AG04449 (cell line): ENCODE measurements around the gene FAM20C.

- RRBS = no CpG with 5 or more reads among the region's 4 CpGs
Observed at GRCh38 chr7:155431-156058, 36.8 kb upstream of the FAM20C start.

- RRBS = 20% methylated on average over 4 of the region's 16 CpGs
Observed at GRCh38 chr7:191096-191795, 1.1 kb upstream of the FAM20C start.

DNA sequence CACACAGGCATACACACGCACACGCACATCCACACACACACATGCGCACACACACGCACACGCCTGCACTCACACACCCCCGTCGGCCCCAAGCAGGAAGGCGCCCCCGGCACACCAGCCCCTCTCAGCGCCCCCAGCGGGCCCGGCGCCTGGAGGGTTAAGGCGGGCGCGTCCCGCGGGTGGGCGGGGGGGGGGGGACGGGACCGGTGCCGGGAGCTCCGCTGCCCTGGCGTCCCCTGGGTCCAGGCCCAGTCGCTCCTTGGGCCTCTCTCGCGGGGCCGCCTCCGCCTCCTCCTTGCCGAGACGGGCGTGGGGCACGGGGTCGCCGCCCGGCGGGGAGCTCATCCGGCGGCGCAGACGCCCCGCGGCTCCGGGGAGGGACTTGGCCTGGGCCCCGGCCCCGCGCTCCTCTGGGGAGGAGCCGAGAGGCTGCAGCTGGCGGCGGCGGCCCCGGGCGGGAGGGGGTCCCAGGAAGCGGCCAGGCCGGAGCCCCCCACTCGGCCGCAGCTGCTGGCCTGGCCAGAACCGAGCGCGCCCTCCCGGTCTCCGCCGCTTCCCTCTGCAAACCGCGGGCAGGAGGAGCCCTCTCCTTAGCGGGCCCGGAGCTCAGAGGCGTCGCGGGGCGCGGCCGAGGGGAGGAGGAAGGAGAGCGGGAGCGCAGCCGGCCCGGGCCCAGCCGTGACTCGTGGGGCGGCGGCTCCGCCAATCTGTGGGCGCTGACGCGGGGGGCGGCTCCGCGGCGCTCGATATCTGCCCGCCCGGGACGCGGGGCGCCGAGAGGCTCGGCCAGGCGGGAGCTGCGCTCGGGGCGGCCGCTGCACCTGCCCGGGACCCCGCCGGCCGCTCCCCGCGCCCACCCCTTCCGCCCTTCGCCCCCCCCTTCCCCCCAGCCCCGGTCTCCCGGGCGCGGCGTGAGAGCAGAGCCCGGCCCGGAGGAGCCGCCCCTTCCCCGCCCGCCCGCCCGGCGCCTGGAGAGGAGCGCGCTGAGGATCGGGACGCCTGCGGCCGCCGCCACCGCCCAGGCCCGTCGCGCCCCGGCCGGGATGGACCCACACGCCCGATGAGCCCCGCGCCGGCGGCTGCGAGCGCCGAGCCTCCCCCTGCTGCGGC lies at the start of gene FAM20C:
Gene FAM20C (plus strand): TSS at position 776 of the 1,110 bp plus-strand sequence.
- RRBS = 2% methylated on average over 80 of the region's 146 CpGs

DNA sequence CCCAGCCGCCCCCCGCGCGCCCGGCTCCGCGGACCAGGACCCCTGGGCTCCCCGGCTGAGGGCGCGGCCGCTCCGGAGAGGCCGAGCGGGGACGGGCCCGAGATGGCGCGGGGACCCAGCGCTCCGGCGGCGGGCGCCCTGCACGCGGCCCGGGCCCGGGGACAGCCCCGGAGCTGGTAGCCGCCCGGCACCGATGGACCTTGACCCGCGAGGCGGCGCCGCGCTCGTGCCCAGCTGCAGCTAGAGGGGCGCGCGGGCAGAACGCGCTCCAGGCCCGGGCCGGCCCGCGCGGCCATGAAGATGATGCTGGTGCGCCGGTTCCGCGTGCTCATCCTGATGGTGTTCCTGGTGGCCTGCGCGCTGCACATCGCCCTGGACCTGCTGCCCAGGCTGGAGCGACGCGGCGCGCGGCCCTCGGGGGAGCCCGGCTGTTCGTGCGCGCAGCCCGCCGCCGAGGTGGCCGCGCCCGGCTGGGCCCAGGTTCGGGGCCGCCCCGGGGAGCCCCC lies 588 bp downstream of the FAM20C start:
- RRBS = 2% methylated on average over 42 of the region's 75 CpGs

GRCh38 chr7:235565-236437 lies 43.4 kb downstream of the FAM20C start:
- RRBS = no CpG with 5 or more reads among the region's 35 CpGs

DNA sequence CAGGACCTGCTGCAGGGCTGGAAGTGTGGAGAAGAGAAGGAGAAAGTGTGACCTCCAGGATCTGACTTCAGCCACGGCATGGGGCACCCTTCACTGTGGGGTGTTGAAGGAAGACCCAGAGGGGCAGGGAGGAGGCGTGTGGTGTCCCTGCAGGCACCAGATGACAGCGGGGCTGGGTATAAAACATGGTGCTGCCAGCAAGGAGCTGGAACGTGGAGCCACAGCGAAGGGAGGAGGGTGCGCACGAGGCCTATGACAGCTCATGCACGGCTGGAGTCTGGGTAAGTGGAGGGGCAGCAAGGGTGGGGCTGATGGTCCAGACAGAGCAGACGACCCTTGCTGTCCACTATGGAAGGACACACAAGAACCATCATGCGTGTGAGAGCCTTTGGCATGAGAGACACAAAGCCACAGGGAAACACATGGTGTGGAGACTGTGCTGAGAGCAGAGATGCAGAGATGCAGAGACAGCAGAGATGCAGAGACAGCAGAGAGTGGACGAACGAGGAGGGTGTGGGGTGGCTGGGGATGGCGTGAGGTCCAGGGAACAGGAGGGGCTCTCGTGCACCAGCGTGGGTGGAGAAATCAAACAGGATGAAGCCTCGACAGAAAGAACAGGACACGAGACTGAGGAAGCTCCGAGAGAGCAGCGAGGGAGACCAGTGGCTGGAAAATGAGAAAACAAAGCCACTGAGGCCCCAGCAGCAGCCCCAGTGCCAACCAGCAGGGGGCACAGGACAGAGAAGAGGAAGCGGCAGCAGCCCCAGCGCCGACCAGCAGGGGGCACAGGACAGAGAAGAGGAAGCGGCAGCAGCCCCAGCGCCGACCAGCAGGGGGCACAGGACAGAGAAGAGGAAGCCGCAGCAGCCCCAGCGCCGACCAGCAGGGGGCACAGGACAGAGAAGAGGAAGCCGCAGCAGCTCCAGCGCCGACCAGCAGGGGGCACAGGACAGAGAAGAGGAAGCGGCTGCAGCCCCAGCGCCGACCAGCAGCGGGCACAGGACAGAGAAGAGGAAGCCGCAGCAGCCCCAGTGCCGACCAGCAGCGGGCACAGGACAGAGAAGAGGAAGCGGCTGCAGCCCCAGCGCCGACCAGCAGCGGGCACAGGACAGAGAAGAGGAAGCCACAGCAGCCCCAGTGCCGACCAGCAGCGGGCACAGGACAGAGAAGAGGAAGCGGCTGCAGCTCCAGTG lies 27.4 kb upstream of the FOXL3 start:
- RRBS = no CpG with 5 or more reads among the region's 45 CpGs

DNA sequence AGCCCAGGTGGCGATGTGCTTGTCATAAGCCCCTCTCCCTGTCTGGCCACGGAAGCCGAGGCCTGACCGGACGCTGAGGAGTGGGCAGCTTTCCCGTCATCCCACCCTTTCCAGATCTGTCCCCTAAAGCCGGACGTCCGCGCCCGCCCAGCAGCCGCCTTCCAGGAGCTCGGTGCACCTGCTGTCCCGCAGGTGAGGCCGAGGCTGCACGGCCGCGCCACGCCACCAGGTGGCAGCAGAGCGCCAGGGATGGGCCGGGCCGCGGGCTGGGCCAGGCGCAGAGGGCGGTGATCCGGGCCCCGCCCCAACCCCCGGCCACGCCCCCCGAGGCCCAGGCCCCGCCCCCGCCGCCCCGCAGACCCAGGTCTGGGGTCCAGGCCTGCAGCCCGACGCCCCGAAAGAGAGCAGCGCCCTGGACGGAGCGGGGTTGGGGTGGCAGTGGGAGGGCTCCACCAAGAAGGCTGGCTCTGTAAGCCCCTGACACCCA lies 32.1 kb downstream of the FOXL3 start:
- RRBS = 4% methylated on average over 10 of the region's 40 CpGs

- RRBS = no CpG with 5 or more reads among the region's 8 CpGs
Observed at GRCh38 chr7:323765-324262, 33.8 kb downstream of the FOXL3 start.

DNA sequence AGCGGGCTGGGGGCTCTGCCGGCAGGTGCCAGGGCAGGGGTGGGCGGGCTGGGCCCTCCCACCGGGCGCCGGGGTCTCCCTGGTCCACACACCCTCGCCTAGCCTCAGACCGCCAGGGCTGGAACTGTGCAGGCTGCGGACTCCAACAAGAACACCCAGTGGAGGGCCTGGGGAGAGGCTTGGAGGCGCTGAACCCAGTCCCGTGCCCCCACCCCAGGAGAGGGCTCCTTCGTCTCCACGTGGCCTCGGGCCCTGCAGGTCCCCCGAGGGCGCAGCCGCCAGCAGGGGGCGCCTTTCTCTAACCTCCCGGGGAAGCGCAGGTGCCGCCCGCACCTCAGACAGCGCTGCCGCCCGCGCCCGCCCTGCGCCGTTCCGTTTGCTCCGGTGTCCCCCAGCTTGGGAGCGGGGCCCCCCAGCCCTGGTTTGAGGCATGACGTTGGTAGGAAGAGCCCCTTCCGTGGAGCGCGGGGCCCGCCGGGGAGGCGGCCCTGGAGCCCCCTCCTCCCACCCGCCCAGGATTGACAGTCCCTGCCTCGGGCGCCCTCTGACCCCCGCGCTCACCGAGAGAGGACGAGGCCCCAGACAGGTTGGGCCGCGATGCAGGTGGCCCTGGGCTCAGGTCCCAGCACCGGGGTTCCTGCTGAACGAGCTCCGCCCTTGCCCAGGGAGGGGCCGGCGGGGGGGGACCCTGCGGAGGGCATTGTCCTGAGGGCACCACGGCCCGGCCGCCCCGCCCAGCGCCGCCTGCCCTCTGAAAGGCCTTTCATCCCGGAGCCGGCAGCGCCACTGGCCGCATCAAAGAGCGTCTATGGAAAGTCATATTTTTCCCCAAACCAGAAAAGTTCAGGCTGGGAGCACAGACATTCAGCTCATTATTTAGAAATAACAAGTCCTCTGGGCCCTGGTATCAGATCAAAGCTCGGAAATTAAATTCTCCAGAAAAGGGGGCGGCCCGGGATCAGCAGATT lies 42.8 kb downstream of the FOXL3 start:
- RRBS = 6% methylated on average over 35 of the region's 68 CpGs

GRCh38 chr7:357811-358078 lies 67.8 kb downstream of the FOXL3 start:
- RRBS = no CpG with 5 or more reads among the region's 5 CpGs

GRCh38 chr7:376159-376446 lies 86.1 kb downstream of the FOXL3 start:
- RRBS = no CpG with 5 or more reads among the region's 15 CpGs

- RRBS = no CpG with 5 or more reads among the region's 37 CpGs
Observed at GRCh38 chr7:424785-425608, 94.6 kb downstream of the PDGFA start.

- RRBS = no CpG with 5 or more reads among the region's 16 CpGs
Observed at GRCh38 chr7:468650-469514, 50.8 kb downstream of the PDGFA start.

DNA sequence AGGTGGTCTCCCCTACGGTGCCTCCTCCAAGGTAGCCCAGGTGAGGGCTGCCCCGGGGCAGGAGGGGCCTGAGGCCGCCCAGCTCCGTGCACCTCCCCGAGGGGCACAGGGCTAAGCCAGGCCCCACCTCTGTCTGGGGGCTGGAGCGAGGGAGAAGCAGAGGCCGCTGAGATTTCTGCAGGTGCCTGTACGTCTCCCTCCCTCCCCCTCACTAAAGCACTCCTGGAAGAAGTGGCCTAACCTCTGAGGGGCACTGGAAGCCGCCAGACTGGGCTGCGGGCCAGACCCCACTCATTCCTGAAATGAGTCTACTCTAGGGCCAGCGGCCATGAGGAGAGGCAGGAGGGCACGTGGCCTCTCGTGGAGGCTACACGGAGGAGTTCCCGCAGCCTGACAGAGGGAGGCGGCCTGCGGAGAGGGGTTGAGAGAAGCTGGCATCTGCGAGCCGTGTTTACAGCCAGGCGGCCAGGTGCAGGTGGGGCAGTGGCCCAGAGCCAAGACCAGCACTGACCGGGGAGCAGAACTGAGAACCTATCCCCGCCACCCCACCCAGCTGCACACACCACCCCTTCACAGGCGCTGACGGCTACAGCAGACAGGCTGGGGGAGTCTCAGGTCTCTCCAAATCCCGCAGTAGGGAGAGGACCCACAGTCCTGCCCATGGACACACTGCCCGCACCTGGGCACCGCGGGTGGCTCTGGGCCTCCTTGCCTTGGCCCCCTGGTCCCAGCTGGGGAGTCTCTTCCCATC lies 6.7 kb downstream of the PDGFA start:
- RRBS = no CpG with 5 or more reads among the region's 28 CpGs

DNA sequence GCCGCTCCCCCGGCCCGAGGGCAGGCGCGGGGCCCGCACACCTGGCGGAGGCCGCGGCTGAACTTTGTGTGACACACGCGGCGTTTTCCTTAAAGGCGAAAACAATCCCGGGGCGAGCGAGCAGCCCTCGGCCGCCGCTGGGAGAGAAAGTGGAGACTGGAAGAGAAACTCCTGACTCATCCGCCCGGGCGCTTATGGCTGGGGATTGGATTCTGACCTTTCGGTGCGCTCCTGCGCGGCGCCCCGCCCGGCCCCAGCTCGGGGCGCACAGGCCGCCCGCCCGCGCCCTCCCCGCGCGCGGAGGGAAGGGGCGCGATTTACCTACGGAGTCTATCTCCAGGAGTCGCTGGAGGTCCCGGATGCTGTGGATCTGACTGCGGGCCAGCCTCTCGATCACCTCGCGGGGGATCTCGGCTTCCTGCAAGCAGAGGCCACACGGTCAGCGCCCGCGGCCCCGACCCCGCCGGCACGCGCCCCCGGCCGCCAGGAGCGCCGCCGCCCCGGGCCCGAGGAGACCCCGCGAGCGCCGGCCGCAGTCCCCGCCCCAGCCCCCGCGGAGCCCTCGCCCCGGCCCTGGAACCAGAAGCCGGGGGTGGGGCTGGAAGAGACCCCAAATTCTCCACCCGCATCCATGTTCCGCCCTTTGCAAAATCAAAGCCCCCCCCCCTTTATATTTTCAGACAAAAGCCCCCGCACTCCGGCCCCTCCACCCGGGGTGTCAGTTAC lies 2.4 kb downstream of the PDGFA start:
- RRBS = 2% methylated on average over 35 of the region's 81 CpGs

GRCh38 chr7:566060-566722 lies 46.5 kb upstream of the PDGFA start:
- RRBS = no CpG with 5 or more reads among the region's 2 CpGs

DNA sequence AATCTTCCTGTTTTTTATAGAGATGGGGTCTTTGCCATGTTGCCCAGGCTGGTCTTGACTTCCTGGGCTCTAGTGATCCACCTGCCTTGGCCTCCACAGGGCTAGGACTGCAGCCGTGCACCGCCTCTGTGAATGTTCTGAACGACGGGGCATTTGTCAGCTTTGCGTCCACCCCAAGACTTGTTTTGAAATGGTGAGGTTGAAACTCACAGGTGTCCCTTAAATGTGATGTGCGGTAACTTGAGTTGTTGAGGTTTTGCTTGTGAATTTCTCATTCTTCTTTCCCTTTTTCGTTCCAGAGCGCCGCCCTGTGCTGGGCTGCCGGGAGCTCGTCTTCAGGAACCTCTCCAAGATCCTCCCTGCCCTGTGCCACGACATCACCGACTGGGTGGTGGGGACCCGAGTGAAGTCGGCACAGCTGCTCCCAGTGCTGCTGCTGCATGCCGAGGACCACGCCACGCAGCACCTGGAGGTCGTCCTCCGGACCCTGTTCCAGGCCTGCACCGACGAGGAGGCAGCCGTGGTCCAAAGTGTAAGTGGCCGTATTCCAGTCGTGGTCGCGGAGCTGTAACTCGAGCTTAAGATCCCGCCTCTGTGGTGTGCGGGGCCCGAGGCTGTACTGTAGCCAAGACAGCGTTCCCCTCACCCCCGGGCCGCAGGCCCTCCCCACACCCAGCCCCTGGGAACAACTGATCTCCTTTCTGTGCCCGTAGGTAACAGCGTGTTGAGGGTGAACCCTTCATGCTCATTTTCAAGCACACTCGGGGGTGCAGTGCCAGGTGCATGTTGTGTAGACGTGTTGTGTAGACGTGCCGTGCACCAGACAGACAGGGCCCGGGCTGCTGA lies 27.4 kb upstream of the PRKAR1B start:
- RRBS = no CpG with 5 or more reads among the region's 41 CpGs

DNA sequence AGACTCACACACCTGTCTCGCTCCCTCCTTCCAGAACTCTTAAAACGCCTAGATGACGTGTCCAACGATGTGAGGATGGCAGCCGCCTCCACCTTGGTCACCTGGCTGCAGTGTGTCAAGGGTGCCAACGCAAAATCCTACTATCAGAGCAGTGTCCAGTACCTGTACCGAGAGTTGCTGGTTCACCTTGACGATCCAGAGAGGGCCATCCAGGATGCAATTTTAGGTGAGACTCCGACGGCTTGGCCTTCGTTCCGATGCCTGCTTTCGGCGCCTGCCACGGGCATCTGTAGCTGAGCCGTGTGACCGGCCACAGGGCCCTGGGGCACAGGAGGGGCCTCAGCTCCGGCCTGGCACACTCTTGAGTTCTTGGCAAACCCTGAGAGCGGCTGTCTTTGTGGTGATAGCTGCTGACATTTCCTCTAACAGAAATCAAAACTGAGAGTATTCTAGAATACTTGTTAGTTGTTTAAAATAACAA lies 52.3 kb upstream of the SUN1 start:
- RRBS = no CpG with 5 or more reads among the region's 19 CpGs

GRCh38 chr7:882118-882616 lies 5.8 kb downstream of the GET4 start:
- RRBS = no CpG with 5 or more reads among the region's 23 CpGs

DNA sequence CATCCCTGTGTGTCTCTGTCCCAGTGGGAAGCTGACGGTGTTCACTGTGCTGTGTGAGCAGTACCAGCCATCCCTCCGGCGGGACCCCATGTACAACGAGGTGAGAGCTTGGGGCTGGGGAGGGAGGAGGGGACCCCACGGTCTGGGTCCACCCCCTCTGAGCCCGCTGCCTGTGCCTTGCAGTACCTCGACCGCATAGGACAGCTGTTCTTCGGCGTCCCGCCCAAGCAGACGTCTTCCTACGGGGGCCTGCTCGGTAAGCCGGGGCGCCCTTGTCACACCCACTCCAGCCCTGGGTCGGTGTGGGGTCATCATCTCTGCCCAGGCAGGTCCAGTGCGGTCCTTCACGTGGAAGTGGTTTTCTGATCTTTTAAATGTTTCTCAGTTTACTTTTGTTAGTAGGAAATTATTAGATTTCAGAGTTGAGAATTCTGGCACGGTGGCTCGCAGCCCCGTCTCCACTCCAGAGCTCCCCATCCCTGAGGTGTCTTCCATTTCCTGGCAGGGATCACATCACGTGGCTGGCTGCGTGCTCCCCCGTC lies 17.4 kb downstream of the GET4 start:
- RRBS = no CpG with 5 or more reads among the region's 25 CpGs